GM23248 (cell line): ENCODE measurements around a stretch of chr17.

- RAMPAGE, long total RNA, result no peak
Observed at GRCh38 chr17:42846026-42847226, 2.0 kb downstream of the AOC2 start.

DNA sequence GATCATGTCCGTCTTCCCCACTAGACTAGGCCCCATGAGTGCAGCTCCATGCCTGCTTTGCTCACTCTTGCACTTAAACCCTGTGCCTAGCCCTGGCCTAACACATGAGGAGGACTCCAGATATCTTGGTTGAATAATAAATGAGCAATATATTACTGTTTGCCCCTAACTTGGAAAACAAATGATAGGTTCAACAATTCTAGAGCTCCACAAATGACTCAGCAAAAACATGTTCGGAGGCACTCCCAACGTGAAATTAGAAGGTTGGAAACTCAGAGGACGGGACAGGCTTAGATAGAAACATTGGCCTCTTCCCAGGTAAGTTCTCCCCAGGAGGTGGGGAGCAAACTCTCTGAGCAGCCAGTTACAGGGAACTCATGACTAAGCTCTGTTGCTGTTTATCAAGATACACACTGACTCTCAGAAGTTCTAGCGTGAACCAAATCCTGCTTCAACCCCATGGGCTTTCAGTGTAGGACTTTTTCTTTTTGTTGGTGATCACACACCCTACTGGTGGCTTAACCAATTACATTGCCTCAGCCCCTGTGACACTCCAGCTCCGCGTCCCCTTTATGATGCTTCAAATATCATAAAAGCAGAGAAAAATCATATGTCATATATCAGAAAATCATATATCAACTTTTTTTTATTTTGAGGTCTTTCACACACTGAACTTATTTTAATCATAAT, 28.5 kb downstream of the G6PC1 start:
- RAMPAGE, long total RNA, result no peak

- RAMPAGE, long total RNA, result no peak
Observed at GRCh38 chr17:42994995-42995823, 3.0 kb upstream of the RPL27 start.

- RAMPAGE, long total RNA, result no peak
Observed at GRCh38 chr17:43134628-43135285, 9.6 kb upstream of the BRCA1 start.

DNA sequence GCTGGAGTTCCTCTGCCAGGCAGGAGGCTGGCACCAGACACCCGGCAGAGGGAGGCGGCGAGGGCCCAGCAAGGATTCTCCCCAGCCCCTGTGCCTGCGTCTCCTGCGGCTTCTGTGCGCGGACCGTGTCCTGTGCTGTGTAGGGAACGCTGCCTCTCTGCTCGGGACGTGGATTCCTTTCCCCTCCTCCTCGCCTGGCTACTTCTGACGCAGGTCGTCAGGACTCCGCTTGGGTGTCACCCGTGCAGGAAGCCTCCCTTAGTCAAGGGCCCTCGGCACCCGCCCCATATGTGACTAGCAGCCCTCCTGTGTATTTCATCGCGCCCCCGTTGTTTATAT, 18.0 kb upstream of the CCDC200 start:
- RAMPAGE, long total RNA, result no peak

DNA sequence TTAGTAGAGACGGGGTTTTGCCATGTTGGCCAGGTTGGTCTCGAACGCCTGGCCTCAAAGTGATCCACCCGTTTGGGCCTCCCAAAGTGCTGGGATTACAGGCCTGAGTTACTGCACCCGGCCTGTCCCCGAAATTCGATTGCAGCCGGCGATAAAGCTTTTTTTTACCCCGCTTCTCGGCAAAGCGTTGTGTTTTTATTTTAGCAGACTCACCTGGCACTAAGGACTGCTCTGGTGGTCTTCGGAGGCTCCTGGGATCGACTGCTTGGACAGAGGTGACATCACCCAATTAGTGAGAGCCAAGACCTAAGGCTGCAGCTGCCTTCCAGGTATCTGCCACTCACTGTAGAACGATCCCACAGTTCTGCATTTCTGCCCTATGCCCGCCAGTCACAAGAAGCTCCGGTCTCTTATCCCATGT, 82.1 kb upstream of the ARL4D start:
- RAMPAGE, long total RNA, result no peak

GRCh38 chr17:43393927-43394476, 4.8 kb upstream of the ARL4D start:
- RAMPAGE, long total RNA, result no peak

GRCh38 chr17:43477892-43478345, 5.9 kb upstream of the DHX8 start:
- RAMPAGE, long total RNA, result no peak

DNA sequence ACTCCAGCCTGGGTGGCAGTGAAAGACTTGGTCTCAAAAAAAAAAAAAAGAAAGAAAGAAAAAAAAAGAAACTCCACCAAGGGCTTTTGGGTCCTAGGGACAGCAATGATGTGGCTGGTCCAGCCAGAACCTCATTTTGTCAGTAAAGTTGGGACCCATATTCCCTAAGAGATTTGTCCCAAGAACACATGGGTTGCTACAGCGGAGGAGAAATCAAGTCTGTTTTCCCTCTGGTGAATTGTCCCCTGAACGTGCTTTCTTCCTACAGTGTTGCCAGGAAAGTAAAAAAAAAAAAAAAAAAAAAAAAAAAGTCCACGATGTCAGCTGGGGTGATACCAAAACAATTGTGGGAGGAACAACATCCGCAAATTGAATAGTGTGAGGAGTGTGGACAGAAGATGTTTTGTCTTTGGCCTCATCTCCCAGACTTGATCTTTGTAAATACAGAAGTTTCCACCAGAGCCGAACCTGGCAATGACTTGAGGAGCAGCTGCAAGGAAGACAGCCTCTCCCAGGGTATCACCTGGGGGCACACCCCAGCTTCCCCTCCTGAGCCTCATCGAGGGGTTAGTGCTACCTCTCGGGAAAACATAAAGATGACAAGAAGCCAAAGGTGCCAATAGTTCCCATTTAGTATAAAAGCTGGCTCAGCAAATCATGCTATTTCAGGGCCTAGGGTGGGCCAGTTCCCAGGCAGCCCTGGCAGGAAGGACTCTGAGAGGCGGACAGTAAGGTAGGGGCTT, 46.5 kb downstream of the SOST start:
- RAMPAGE, long total RNA, result no peak

- RAMPAGE, long total RNA, result no peak
Observed at GRCh38 chr17:43760052-43760802, 1.6 kb upstream of the SOST start.

GRCh38 chr17:43778123-43778544, 643 bp downstream of the DUSP3 start:
- RAMPAGE, long total RNA, result no peak

GRCh38 chr17:43928014-43928213, 14.4 kb downstream of the PPY start:
- RAMPAGE, long total RNA, result no peak

DNA sequence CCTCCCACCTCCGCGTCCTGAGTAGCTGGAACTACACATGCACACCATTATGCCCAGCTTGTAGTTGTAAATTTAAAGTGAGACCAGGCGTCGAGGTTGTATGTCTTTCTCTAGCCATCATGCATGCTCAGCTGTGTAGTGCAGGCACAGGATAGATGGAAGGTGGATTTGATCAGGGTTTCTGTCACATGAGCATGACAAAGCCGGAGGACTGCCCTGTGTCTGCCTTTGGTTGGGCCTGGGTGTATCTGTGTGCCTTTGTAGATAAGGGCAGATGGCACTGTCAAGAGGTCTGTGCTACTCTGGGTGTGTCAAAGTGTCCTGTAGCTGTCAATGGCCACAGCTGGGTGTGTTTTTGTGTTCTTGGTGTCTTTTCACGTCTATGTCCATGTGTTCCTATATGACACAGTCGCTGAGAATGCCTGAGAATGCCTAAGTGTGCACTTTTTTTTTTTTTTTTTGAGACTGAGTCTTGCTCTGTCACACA, 4.3 kb upstream of the NAGS start:
- RAMPAGE, long total RNA, result no peak

DNA sequence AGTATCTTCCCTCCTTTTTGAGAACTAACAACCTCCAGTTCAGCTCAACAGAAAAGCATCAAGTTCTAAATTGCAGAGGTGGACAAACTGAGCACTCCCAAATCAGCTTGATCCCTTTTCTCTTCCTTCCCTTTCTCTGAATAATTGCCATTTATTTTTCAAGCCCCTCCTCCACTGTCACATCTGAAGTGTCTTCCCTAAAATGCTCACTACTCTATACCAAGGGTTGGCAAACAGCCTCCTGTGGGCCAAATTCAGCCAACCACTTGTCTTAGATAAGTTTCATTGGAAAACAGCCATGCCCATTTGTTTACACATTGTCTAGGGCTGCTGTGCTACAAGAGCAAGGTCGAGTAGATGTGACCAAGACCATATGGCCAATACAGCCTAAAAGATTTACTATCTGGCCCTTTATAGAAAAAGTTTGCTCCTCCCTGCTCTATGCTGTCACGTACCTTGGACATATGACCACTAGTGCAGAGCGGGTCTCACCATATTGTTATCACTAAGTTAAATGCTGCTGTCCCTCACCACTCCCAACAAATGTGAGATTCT, 13.4 kb downstream of the LSM12 start:
- RAMPAGE, long total RNA, result no peak

DNA sequence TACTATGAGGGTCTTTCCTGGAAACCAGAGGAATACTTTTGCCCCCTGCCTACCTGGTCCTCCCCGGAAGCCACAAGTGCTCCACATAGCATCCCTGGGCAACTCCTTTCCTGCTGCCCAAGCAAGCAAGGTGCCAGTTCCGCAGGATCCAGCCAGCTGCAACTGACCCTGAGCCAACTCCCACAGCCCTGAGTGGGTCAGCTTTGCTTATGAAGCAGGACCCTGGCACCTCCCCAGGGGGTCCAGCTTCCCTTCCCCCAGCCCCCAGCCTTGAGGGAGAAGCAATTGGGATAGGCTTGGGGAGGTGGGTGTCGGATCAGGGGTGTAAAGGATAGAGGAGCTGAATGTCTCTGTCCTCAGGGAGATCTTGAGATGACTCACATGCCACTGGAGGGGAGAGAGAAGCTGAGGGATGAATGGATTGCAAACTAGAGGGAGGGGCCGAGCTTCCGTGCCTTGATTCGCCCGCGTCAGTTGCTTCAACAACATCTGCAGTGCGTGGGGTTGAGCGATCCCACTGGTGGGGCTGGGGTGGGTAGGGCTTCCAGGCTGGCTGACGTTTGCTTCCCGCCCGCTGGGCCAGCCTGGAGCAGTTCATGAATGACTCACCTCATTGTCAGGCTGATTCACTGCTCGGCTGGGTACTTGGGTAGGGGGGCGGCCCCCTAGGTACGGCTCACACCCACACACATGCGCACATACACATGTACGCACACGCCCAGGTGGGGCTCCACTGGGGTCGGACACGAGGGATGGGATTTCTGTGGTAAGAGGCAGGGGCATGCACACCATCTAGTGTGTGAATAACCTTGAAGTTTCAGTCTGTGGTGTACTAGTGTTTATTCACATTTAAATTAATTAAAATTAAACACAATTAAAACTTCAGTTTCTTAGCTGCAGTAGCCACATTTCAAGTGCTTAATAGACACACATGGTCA, 3.7 kb upstream of the HROB start:
- RAMPAGE, long total RNA, result no peak

GRCh38 chr17:44168244-44168922, 2.1 kb upstream of the ASB16 start:
- RAMPAGE, long total RNA, result no peak

DNA sequence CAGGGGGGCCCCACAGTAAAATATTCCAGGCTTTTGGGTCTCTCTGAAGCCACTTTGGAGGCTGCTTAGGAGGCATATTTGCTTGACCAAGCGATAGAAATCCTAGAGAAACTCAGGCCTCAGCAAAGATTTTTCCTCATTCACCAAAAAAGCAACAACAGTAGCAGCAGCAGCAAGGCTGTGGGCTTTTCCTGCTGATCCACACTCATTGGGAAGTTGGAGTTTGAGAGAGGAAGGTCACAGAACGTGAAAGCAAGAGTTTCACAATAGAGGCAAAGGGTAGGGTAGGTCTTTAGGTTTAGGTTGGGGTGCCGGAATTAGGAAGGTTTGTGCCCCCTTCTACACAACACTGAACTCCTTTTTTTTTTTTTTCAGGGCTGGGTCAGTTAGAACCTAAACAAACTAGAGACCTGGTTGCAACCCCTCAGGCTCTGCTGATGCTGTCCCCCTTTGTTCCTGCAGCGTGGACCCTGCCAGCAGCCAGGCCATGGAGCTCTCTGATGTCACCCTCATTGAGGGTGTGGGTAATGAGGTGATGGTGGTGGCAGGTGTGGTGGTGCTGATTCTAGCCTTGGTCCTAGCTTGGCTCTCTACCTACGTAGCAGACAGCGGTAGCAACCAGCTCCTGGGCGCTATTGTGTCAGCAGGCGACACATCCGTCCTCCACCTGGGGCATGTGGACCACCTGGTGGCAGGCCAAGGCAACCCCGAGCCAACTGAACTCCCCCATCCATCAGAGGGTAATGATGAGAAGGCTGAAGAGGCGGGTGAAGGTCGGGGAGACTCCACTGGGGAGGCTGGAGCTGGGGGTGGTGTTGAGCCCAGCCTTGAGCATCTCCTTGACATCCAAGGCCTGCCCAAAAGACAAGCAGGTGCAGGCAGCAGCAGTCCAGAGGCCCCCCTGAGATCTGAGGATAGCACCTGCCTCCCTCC, 2.1 kb downstream of the TMUB2 start:
- RAMPAGE, long total RNA, result no peak

DNA sequence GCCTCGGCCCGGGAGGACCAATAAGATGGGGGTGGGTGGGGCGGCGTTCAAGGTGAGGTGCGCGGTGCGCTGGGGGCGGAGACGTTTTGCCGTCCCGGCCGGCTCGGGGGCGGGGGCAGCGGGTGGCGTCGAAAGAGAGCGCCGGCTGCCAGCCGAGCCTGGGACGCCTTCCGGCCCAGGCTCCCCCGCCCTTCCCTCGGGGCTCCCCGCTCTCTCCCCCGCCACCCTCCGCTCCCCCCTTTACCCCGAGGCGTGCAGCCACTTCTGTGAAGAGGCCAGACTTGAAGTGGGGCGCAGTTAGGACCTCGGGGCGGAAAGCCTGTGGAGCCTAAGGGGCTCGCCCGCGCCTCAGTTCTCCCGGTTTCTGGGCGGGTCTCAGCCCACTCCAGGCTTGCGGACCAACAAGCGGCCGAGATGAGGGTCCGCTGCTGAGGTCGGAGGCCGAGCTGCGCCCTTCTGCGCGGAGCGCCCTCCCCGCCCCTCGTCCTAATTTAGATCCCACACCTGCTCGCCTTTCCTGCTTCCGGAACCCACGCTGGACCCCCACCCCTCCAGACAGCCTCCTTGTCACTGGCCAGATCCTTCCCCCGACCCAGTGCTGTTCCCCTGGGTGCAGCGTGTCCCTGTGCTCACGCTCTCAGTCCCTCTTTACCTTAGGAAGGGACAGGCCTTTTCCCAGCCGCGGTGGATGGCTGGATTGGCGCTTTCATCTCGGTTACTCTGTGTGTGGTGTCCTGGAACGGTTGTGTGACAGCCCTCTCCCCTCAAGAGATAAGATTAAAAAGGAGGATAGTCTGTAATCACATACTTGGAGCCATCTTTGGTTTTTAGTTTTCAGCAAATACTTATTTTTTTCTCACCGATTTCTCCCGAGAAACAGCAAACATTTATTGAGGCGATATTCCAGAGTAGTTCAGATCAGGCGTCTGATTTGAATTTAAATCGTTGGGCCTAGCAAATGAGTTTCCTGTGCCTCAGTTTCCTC, 849 bp upstream of the ATXN7L3 start:
- RAMPAGE, long total RNA, result no peak

GRCh38 chr17:44206022-44207073, 6.7 kb upstream of the ATXN7L3 start:
- RAMPAGE, long total RNA, result no peak

DNA sequence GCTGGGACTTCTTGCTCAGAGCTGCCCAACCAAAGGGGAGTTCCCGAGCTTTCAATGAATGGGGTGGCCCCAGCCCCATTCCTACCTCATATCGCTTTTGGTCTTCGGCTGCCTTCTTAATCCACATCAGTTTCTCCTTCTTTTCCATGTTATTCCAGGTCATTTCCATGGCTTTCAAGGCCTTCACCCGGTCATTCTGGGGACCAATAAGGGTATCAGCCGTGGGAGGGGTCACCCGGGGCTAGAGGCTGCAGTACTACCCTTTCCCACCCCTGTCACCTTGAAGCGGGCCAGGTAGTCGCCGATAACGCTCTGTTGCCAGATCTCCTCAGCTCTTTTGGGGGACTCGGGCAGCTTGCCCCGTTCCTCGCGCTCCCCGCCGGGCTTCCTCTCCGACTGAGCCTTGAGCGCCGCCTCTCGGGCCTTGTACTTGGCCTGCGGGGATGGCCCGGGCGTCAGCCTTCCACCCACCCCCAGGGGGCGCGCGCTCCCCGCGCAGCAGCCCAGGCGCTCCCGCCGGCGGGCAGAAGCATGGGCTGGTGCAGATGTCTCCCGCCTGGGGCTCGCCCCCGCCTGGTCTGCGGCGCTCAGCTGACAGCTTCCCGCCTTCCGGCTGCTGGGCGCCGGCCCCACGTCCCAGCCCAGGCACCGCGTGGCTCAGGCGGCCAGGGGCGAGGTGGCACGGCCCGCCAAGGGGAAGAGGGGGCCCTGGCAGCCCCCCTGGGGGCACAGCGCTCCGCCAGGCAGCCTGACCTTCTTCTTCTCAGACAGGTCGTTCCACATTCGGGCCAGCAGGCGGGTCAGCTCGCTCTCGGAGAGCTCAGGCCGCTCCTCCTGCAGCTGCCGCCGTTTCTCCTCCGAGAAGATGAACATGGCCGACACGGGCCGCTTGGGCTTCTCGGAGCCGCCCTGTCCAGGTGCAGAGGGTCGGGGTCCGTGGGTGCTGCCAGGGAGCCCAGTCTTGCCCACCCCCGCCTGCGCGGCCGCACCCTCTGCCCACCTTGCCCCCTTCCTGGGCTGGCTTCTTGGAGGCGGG, 9.1 kb downstream of the UBTF start:
- RAMPAGE, long total RNA, result no peak